Skeletal muscle satellite cell (primary cell): ENCODE data around the genes UCHL1, LIMCH1, DCAF4L1, BEND4 and GABRG1.

GRCh38 chr4:41202193-41202560 lies 12.2 kb downstream of the APBB2 start:
- CAGE, long polyA plus RNA: no peak

- CAGE, long polyA plus RNA: no peak
These were observed at the start of gene UCHL1 for GRCh38 chr4:41256559-41257083. TSS of gene UCHL1 (plus strand) at chr4:41256928.

- CAGE, long polyA plus RNA: no peak
These were observed at the start of gene LIMCH1 for GRCh38 chr4:41537826-41538641. TSS of gene LIMCH1 (plus strand) at chr4:41538157.

- CAGE, long polyA plus RNA: no peak
These were observed 73.9 kb downstream of the LIMCH1 start for GRCh38 chr4:41611848-41612180.

- CAGE, long polyA plus RNA: no peak
These were observed 75.8 kb downstream of the LIMCH1 start for GRCh38 chr4:41613721-41614217.

DNA sequence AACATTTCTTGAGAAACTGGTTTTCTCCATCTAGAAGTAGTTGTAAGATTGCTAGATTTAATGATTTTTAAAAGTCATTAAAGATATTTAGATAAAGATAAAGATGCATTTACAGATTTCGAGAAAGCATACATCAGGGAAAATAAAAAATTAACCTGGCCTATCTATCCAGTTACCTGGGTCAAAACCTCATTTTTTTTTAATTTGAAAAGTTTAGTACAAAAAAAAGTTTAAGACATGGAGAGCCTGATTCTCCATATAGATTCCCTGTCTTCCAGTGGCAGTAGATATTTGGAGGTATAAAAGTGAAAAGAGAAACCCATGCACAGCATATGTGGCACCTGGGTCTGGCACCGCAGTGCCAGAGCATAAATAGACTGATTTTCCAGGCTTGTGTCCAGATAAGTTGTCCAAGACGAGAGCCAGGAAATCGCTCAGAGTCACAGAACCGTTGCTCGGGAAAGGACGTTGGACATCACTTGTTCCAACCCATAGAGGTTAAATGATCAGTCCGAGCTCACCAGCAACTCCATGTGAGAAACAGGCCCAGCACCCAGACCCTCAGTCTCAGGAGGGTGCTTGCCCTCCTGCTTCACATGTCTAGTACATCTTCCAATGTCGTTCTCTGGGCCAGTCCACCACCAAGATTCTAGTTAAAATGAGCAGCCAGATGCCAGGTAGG lies 92.1 kb downstream of the PHOX2B start:
- CAGE, long polyA plus RNA: no peak

- CAGE, long polyA plus RNA: no peak
These were observed at the start of gene DCAF4L1 for GRCh38 chr4:41981620-41981868. TSS of gene DCAF4L1 (plus strand) at chr4:41981756.

DNA sequence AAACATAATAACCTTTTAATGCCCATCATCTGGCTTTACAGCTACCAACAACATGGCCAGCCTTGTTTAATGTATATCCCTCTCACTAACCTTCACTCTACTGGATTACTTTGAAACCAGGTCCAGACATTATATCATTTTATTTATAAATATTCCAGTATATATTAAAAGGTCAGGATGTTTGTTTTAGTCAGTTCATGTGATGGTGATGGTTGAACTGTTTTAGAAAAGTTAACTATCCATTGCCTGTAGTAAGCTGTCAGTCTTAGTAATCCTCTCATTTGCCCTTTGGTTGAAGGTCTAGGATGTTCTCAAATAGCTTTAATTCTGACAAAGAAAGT lies 34.7 kb downstream of the SLC30A9 start:
- CAGE, long polyA plus RNA: no peak

- CAGE, long polyA plus RNA: no peak
These were observed at the start of gene BEND4 for GRCh38 chr4:42152000-42153016. TSS of gene BEND4 (minus strand) at chr4:42152655.

GRCh38 chr4:42632687-42632990 lies 24.3 kb downstream of the ATP8A1 start:
- CAGE, long polyA plus RNA: no peak

- CAGE, long polyA plus RNA: no peak
These were observed 18.0 kb downstream of the ATP8A1 start for GRCh38 chr4:42638797-42639361.

DNA sequence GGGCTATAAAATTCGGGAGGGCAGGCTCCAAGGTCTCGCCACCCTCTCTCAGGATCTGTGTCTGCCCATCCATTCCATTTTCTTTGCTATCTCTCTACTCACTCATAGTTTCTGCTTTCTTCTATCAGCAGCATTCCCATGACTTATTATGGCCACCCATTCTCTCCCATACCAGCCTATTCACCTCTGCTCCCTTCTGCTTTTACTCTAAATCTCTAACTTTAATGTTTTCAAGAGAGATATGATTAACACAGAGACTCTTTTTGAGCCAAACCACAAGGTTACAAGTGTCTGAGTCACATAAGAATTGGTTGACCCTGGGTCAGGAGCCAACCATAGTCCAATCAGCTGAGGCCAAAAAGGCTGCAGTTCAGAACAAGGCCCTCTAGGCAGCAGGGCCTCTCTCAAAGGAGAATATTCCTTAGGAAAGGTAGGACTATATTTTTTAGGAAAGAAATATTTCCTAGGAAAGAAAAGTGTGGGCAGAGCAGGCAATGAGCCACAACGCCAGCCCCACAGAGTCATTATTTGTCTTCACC lies 2.4 kb downstream of the ATP8A1 start:
- CAGE, long polyA plus RNA: no peak

DNA sequence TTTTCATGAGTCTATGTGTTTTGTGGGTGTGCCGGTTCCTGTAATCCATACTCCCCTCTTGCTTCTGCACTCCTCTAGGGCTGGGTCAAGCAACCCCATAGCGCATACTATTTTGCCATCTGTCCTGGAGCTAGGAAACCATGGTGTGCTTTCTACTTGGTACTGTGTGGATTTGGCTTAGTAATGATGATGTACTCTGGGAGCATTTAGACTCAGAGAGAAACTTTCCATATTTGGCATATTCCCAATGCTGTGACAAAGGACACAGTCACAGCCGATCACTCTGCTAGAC lies 86.2 kb upstream of the GRXCR1 start:
- CAGE, long polyA plus RNA: no peak

GRCh38 chr4:43660127-43660441 lies 767.6 kb downstream of the GRXCR1 start:
- CAGE, long polyA plus RNA: no peak

- CAGE, long polyA plus RNA: no peak
These were observed 91.4 kb upstream of the GNPDA2 start for GRCh38 chr4:44817749-44818120.

DNA sequence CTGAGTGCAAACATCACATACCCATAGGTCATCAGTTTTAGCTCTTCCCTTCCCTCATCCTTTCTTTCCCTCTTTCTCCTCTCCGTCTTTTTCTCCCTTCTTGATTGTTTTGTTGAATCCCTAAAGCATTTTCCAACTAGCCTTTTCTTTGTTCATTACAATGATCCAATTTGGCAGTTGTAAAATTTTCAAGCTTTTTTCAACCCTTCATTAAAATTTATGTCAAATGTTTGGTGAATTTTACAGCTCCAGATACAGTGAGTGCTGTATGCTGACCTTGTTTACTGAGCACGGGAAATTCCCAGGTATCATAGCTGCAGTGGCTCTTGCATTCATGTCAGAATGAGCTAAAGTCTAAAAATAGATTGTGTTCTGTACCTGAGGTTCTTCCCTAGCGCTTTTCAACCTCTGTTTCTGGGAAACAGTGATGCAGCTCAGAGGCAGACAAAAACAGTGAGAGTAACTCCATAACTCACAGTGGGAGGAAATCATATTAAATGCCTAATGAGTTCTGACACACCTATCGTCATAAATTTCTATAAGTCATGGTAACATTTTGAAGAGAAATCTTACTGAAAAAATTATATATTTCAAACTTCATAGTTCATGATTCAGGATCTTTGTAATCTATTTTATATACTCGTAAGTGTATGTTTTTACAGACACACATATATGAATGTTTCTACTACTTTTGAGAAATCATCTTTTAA lies 393.8 kb upstream of the GNPDA2 start:
- CAGE, long polyA plus RNA: no peak

- CAGE, long polyA plus RNA: no peak
These were observed at the start of gene GABRG1 for GRCh38 chr4:46123732-46124441. TSS of gene GABRG1 (minus strand) at chr4:46124054.

DNA sequence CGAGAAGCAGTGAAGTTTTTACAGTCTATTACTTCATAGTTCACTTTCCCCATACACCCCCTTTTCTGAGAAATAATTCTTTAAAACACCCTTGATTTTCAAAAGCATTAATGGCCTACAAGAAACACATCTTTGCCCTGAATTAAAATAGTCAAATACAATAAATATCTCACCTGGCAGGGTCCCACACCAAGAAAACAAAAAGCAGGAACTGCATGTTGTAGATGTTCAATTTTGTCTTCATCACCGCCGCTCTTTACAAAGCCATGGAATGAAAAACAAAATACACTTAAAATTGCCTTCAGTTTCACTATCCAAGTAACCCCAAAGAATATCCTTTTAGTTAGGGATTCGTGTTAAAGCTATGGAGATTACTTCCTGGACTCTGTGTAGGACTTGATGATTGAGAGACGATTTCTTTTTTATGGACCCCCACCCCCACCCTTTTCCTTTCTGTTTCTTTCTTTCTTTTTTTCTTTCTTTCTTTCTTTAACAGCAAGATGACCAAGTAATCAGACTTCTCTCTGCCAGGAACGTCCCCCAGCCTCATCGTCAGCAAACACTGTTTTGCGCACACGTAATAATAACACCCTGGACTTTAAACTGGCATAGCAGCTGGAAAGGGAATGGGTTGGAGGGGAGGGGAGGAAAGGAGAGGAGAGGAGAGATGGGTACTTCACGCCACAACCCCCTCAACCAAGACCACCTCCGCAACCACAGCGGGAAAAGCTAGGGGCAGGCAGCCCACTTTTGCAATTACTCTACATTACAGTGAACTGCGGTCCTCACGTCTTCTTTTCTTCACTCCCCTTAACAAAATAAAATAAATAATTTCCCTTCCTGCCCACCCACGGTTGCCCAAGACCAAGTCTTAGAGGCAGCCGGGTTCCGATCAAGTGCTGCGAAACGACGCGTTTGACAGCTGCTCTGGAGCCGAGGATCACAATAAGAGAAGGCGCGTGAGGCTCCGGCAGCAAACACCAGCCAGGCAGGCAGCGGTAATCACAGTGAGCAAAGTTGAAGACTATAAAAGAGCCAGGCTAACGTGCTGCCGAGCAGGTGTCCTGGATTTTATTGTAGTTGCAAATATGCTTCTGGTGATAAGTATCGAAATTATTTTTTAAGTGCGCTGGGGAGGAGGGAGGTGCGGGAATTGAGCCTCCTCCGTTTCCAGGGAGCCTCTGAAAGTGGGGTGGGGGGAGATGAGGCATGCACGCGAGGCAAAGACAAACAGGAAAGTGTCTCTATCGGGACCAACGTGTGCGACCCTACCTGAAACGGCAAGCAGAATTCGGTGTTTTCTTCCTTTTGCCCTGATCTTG lies 1.0 kb downstream of the GABRA2 start:
- CAGE, long polyA plus RNA: no peak

GRCh38 chr4:46986971-46987364 lies 6.4 kb downstream of the GABRA4 start:
- CAGE, long polyA plus RNA: no peak

DNA sequence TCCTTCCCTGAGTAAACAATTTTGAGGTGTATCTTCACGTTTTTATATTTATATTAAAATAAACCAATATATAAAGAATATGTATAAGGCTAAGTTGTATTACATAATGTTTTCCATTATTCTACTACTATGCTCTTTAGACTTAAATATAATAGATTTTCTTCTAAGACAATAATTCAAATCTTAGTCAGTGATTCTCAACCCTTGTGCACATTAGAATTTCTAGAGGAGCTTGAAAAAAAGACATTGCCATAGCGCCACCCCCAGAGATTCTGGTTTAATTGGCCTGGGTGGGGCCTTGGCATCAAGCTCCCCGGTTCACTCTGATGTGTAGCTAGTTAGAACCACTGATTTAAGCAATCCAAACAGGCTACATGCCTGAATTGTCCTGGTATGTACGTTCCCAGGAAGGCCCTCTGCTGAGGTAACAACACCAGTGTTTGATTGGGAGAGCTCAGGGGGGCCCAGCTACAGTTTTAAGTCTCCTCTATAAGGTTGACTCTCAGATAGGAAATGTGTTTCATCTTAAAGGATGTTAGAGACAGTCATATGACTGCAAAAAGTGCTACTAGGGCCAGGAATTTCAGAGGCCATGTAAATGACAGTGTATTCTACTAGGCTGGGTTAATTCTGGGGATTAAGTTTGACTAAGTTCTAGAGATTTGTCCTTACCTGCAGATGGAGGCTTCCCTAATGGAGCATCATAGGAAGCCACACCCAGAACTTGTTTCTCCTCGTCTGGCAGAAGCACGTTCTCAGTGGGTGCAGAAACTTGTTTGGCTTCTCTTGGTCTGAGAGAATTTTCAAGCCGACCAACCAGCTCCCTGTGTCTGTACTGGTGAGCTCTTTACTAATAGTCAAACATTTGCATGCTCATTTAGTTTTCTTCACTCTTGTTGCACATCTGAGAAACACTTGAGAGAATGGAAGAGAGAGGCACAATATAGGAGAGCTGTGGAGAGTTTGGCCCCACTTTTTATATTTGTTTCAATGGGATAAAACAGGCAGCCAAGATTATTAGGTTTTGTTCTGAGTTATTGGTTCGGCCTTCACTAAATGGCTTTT lies 1.1 kb upstream of the ATP10D start:
- CAGE, long polyA plus RNA: no peak